ENCODE measurements around a stretch of chr2.

DNA sequence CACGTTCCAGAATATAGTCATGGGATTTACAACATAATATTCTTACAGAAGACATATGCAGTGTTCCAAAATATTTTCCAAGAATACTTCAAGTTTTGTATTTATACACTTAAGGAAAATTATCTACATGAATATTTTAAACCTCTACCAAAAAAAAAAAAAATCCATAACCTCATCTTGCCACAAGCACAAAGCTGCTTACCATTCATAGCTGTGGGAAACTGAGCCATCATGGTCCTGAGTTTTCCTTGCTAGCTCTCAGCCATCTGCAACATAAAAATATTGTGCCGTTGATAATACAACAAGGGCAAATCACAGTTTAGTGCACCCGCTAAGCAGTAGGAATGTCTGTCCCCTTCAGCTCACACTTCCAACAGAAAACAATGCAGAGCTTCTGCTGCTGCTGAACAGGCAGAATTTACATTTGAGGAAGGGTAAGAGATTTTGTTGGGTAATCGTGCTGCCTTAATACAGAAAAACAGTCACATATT, 32.4 kb downstream of the ITSN2 start:
- PRO-cap: no peak

- PRO-cap: no peak
Observed at GRCh38 chr2:24625875-24626444, 134.9 kb downstream of the NCOA1 start.

GRCh38 chr2:24747626-24748059, 45.5 kb downstream of the PTRHD1 start:
- PRO-cap: no peak

GRCh38 chr2:24916942-24917582, 3.0 kb downstream of the ADCY3 start:
- PRO-cap: no peak

DNA sequence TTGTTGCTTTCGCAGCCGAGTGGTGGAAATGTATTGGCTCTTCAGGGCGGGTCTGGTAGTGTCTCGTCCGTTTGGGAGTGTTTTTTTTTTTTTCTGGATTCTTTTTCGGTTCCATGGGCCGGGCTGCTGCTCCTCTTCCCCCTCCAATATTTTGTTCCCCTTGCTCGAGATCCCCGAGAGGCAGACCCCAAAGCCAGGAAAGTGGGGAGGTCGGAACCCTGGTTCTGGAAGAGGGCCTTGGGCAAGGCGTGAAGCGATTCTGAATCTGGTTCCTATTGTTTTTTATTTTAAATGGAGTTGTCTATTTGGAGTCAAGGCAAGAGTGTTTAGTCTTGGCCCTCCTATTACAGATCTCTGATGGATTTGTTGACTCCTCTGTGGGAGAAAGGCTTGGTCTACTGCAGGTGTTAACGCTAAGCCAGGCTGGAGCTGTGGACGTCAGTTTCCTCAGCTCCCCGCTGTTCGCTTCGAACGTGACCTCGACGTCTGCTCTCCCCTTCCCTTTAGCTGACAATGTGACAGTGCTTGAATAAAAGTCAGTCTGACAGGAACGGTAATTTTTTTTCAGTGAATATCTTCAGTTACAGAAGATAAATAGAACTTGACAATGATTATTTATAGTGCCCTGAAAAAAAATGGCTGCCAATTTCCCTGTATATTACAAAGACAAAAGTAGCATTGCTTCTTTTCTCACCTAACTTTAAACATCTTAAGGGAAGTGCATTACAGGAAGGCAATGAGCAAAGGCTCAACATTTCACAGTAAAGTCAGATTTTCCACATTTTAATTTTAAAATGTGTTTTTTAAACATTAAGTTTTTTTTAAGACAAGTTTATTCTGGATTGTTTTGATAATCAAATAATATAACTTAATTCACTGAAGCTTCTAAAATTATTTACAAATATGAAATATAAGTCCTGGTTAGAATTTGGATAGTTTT, 791 bp upstream of the DNAJC27 start:
- PRO-cap: unidirectional peak, plus-strand start at position 407 of the sequence; unidirectional peak, minus-strand start at position 505 of the sequence

DNA sequence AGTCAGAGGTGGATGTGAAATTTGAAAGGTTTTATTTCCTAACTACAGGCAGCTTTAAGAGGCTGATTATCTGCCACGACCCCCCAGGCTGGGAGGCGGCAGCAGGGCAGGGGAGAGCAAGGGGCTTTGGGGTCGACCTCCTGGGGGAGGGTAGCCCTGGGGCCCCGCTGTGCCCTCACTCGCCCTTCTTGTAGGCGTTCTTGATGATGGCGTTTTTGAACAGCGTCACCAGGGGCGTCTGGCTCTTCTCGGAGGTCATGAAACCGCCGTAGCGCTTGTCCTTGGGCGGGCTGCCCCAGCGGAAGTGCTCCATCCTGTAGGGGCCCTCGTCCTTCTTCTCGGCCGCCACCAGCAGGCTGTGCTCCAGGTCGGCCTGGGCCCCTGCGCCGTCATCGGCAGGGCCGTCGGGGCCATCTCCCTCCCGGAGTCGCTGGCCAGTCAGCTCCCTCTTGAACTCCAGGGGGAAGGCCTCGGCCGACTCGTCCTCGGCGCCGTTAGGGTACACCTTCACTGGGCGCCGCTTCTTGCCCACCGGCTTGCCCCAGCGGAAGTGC, 7.4 kb downstream of the POMC start:
- PRO-cap: no peak

DNA sequence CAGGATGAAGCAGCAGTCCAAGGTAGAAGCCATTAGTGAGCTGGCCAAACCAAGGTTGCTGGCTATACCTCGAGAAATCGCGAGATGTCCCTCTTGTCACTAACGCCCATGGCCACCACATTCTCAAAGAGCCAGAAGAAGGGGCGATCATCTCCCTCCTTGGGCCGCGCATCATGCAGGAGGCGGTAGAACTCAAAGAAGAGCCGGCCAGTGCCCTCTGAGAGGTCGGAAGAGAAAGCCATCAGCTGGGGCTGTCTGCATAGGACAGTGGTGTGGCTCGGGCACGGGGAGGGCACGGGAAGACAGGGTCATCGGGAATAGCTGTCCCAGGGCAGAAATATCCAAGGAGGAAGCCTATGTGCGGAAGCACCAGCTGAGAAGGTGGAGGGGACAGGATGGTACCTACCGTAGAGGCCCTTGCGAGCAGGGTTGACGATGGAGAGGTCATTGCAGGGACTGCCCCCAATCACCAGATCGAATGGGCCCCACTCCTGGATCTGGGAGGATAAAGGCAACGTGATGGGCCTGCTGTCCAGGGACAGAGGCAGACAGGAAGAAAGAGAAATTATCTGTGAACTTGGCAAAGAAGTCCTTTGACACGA, 72.0 kb upstream of the POMC start:
- PRO-cap: no peak

DNA sequence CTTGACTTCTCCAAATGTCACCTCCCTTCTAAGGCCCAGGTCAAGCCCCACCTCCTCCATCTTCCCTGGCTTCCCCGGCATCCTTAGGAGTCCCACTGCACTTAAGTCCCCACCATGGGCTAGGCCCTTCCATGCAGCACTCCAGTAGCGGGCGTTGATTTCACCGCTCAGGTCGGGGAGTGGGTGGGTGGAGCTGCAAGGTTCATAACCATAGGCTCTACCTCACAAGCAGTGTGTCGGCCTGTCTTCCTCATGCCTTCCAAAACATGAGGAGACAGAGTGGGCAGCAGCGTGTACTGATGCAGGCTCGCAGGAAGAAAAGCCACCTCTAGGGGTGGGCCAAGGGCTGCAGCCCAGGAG, 47.6 kb downstream of the DNMT3A start:
- PRO-cap: no peak

DNA sequence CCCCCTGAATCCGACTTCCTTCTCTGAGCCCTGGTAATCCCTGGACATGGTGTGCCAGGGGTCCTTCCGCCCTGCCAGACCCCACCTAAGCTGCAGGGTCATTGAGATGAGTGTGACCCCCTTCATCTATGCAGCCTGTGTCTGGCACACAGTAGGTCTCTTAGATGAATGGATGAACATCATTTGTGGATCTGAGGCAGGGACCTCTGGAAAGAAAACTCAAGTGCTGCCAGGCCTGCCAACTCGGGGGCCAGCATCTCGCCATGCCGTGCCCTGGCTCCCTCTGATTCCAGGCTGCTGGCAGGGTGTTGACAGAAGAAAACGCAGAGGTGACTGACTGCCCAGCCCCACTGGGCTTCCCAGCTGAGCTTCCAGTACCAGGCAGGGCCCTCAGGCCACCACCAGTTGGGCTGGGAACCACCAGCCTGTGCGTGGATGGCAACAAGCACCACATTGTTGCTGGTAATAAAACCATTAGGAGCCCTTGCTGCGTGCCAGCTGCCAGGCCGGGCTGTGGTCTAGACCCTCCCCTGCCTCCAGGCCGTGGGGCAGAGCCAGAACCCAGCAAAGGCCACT, 9.3 kb downstream of the DNMT3A start:
- PRO-cap: no peak

- PRO-cap: no peak
Observed at GRCh38 chr2:25592846-25593596, 80.4 kb downstream of the DTNB start.

DNA sequence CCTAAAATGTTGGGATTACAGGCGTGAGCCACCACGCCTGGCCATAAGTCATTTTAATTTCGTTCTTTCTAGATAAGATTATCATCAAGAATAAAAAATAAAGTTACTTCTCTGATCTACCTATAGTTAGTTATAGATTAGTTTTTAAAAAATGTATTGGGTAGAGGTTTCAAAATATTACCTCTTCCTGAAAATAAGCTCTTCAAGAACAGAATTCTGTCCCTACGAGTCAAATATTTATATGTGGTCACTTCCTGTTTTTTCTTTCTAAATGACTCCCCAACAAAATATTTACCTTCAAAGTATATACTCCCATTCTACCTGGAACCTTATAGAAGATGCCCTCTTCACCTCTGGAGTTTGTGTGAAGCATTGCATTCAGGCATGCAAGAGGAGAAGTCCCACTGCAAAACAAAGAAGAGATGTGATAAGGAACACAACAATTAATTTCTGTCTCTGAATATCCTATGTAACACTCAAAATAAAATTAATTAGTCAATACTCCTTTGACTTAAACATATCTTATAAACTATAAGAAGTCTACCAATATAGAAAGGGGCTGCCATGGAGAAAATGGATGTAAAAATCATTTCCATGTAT, 72.3 kb downstream of the ASXL2 start:
- PRO-cap: no peak

DNA sequence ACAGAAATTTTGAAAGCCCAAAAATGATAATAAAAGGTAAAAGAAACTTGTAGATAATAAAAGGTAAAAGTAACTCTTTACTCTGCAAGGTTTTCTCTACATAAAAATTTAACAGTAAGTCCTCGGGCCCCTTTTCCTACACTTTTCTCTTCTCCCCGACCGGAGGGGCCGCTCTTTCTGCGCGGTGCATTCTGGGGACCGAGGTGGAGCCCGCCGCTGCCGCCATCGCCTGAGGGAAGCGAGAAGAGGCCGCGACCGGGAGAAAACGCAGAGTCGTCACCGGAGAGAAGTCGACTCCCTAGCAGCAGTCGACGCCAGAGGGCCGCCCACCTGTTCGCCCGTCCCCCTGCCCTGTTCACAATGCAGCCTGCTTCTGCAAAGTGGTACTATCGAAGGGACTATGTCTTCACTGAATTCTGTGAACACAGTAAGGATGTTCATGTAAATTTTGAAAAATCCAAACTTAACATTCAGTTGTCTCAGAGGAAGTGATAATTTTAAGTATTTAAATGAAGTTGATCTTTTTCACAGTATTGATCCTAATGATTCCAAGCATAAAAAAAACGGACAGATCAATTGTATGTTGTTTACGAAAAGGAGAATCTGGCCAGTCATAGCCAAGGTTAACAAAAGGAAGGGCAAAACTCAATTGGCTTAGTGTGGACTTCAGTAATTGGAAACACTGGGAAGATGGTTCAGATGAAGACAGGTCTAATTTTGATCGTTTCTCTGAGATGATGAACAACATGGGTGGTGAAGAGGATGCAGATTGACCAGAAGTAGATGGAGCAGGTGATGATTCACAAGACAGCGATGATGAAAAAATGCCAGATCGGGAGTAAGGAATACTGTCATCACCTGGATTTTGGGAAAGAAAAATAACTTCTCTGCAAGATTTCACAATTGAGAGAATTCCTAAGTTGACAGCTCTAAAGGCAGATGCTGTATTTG, 55.9 kb downstream of the ASXL2 start:
- PRO-cap: bidirectional peak, plus-strand start at position 225 of the sequence, minus-strand start at position 140 of the sequence

GRCh38 chr2:25916103-25916754, 37.9 kb upstream of the ASXL2 start:
- PRO-cap: no peak

GRCh38 chr2:25960951-25961204, 21.4 kb downstream of the KIF3C start:
- PRO-cap: no peak

DNA sequence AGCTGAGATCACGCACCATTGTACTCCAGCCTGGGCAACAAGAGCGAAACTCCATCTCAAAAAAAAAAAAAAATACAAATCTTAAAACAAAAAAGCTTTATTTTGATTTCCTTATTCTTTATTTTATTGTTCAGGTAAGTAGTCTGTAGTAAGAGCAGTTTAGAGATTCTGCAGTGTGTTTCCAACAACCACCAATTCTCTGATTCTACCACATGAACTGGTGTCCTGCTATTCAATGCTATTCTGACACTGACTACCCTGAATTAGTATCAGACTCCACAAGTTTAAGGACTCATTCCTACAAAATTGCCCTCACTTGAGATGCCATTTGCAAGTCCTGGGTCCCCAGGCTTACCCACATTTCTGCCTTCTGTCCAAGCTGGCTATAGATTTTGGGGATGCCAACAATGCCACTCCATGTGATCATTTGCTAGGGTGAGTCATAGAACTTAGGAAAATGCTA, 61.3 kb upstream of the GAREM2 start:
- PRO-cap: no peak

- PRO-cap: no peak
Observed at GRCh38 chr2:26134903-26136248, 37.5 kb upstream of the GAREM2 start.

DNA sequence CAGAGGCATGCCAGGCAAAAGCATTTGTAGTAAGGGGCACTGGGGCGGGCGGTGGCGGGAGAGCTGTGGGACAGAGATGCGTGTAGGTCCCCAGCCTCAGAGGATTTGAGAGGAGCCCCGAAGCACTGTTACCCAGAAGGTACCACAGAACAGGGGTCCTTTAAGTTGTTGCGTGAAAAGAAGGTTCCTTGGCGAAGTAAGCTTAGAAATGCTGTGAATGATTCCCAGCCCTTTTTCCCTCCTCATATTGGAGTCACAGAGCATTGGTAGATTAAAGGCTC, 12.5 kb downstream of the GAREM2 start:
- PRO-cap: unidirectional peak, minus-strand start at position 107 of the sequence

GRCh38 chr2:26194170-26194974, 21.5 kb downstream of the GAREM2 start:
- PRO-cap: no peak

DNA sequence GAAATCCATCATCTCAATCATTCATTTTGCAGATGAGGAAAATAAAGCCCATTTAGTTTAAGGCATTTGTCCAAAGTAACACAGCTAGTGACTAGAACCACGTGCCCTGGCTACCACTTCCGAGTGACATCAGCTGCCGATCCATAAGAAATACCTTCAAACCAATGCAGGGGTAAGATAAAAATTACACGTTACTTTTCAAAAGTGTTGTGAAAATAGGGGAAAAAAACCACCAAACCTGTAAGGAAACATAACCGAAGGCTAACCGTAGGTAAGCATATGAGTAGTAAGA, 1.4 kb downstream of the HADHA start:
- PRO-cap: no peak

- PRO-cap: no peak
Observed at GRCh38 chr2:26339629-26340197, 6.2 kb upstream of the SELENOI start.